ENCODE data around the genes OR7G3, ZNF177, RDH8, ICAM3 and TYK2.

GRCh38 chr19:8445352-8445939 is 671 bp downstream of the HNRNPM start:
- PRO-cap: no peak

- PRO-cap: no peak
Measured at GRCh38 chr19:8475343-8476662, 26.6 kb downstream of the PRAM1 start.

GRCh38 chr19:8526193-8527184 is 12.5 kb upstream of the ZNF414 start:
- PRO-cap: no peak

GRCh38 chr19:8592911-8593305 is 15.7 kb upstream of the MYO1F start:
- PRO-cap: no peak

DNA sequence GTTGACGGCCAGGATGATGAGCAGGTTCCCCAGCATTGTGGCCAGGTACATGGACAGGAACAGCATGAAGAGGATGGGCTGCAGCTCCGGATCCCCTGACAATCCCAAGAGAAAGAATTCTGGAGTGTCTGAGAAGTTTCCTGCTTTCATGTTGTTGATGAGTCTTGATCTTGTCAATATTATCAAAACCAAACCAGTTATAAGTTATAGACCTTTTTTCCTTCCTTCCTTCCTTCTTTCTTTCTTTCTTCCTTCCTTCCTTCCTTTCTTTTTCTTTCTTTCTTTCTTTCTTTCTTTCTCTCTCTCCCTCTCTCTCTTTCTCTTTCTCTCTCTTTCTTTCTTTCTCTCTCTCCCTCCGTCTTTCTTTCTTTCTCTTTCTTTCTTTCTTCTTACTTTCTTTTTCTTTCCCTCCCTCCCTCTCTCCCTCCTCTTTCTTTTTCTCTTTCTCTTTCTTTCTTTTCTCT is at the start of gene OR7G3:
OR7G3 (minus strand) TSS at position 150 of the 464 bp plus-strand sequence.
- PRO-cap: no peak

DNA sequence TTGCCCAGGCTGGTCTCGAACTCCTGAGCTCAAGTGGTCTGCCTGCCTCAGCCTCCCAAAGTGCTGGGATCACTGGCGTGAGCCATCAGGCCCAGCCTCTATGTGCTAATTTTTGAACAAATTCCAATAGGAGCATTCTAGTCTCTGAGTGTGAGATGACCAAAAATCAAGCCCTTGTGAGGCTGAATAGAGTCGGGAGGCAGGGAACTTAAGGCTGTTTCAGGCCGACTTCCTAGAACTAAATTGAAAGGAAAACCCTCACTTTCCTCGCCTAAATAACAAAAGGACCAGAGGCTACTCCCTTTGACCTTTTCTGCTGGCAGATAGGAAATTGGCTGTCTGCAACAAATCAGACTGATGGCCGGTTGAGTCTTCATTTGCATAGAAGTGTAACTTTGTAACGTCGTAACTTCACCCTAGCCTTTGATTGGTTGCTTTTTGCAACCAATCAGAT is 720 bp upstream of the ZNF559 start:
- PRO-cap: bidirectional peak, plus-strand start outside the sequence, minus-strand start at position 325 of the sequence

GRCh38 chr19:9362854-9363475 is at the start of gene ZNF177:
TSS of gene ZNF177 (plus strand) at chr19:9363013.
- PRO-cap: no peak

GRCh38 chr19:9423119-9423497 is 12.3 kb downstream of the ZNF266 start:
- PRO-cap: no peak

DNA sequence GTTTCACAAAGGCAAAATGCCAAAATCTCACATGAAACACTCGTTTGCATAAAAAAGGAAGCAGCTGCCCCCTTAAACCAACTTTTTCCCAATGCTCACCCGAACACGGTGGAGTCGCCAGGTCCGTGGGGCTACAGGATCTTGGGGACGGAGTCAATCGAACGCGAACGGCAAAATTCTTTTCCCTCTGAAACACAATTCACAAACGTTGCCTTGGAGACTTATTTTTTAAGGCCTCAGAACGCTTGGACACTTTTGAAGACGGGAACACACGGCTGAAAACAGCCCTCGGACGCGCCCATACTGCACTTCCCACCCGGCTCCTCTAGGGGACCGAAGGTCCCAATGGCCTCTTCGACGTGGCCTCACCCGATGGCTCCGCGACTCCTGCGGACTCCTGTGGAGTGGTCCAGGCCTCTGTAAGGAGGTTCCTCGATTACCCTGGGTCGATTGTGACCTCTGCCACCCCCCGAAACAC is 348 bp downstream of the ZNF560 start:
- PRO-cap: no peak

DNA sequence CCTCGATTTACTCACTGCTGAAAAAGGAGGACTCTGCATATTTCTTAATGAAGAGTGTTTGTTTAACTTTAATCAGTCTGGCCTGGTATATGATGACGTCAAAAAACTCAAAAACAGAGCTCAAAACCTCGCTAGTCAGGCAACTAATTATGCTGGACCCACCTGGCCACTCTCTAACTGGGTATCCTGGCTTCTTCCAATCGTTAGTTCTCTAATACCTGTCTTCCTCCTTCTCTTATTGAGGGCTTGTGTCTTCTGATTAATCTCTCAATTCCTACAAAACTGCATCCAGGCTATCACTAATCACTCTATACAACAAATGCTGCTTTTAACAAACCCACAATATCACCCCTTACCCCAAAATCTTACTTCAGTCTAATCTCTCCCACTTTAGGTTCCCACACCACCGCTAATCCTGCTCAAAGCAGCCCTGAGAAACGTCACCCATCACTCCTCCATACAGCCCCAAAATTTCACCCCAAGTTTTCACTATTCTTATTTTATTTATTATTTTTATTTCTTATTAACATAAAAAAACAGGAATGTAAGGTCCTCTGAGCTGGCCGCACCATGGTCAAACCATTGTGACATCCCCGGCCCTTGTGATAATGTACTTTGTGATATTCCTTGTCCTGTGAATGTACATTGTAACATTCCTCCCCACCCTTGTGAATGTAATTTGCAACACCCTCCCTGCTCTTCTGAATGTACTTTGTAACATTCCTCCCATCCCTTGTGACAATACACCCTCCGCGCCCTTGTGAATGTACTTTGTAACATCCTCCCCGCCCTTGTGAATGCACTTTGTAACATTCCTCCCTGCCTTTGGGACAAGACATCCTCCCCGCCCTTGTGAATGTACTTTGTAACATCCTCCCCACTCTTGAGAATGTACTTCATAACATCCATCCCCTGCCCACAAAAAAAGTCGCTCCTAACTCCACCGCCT is 17.4 kb downstream of the ZNF846 start:
- PRO-cap: no peak

DNA sequence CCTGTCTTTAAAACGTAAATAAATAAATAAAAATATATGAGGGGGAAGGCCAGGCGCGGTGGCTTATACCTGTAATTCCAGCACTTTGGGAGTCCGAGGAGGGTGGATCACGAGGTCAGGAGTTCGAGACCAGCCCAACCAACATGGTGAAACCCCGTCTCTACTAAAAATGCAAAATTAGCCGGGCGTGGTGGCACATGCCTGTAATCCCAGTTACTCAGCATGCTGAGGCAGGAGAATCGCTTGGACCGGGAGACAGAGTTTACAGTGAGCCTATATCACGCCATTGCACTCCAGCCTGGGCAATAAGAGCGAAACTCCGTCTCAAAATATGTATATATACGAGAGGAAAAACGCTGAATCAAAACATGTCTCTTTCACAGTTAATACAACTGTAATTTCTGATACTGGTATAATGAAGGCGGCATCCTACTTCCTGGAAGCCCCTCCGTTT is 903 bp downstream of the ZNF846 start:
- PRO-cap: no peak

DNA sequence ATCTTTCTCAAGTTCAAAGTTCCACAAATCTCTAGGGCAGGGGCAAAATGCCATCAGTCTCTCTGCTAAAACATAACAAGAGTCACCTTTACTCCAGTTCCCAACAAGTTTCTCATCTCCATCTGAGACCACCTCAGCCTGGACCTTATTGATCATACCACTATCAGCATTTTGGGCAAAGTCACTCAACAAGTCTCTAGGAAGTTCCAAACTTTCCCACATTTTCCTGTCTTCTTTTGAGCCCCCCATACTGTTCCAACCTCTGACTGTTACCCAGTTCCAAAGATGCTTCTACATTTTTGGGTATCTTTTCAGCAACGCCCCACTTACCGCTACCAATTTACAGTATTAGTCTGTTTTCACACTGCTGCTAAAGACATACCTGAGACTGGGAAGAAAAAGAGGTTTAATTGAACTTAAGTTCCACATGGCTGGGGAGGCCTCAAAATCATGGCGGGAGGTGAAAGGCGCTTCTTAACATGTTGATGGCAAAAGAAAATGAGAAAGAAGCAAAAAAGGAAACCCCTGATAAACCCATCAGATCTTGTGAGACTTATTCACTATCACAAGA is 2.3 kb downstream of the FBXL12 start:
- PRO-cap: no peak

DNA sequence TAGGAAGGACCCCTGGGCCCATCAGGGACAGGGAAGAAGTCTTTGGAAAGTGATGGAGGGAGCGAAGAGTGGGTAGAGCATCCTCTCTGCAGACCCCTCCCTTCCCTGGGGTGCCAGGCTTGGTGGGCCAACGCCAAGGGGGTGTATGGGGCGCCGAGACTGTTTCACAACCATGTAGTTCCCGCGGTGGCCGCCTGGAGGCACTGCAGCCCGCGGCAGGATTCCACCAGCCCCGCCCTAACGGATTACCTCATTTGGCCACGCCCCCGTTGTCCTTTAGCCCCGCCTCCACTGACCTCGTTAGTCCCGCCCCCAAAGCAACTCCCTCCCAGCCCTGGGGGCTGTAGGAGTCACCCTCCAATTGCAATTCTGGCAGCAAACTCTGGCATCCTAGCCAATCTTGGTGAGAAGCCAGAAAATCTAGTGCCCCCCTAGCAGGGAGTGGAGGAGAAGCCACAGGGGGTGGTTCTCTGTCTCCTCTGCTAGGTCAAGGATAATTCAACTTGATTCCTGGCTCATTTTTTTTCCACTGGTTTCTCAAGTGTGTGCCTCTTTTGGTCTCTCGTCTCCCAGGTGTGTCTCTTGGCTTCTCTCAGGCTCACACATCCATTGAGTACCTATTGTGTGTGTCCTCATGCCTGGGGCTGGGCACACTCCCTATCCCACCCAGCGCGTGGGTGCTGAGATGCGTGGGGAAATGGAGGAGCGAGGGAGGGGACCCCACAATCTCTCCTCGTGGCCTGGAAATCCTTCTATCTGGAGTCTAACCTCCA is 2.1 kb downstream of the OLFM2 start:
- PRO-cap: no peak

DNA sequence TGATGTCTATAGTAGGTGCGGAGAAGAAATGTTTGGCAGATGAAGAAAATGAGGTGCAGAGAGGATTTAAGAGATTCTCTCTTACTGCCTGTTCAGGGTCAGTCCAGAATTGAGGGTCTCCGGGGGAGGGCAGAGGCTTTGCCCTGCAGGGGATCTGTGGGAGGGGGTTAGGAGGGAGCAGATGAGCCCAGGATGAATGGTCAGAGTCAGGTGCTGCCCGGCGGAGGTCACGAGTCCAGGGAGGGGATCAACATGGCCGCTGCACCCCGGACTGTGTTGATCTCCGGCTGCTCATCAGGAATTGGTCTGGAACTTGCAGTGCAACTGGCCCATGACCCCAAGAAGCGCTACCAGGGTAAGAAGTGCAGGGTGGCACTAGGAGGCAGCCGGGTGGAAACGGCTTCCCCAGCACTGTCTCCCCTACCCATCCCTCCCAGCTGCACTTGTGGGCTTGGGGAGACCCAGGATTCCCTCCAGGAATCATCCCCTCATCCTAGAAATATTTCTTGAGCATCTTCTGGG is at the start of gene RDH8:
RDH8 (plus strand) TSS at position 238 of the 522 bp plus-strand sequence.
- PRO-cap: no peak

GRCh38 chr19:10135130-10135984 is 15.7 kb upstream of the EIF3G start:
- PRO-cap: no peak

- PRO-cap: no peak
Measured at GRCh38 chr19:10284683-10285084, 2.1 kb upstream of the ICAM4 start.

GRCh38 chr19:10327076-10327601 is 6.2 kb downstream of the RAVER1 start:
- PRO-cap: no peak

DNA sequence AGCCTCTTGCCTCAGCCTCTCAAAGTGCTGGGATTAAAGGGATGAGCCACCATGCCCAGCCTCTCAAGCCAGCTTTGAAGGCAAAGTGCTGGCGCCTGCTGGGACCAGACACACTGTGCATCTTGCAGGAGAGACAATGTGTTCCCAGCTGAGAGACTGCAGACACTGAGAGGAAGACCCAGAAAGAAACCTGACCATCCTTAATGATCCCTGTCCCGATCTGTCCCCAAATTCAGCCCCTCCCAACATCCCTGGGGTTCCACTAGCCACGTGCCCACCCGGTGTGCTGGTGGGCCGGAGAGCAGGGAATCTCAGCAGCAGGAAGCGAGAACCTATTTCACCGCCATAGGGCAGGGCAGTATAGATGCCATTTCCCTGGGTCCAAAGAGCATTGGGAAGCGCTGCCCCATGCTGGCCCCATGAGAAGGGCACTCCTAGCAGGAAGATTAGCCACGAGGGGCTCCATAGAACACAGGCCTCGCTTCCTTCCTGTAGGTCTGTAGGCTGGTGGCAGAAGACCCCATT is 1.0 kb downstream of the RAVER1 start:
- PRO-cap: no peak

DNA sequence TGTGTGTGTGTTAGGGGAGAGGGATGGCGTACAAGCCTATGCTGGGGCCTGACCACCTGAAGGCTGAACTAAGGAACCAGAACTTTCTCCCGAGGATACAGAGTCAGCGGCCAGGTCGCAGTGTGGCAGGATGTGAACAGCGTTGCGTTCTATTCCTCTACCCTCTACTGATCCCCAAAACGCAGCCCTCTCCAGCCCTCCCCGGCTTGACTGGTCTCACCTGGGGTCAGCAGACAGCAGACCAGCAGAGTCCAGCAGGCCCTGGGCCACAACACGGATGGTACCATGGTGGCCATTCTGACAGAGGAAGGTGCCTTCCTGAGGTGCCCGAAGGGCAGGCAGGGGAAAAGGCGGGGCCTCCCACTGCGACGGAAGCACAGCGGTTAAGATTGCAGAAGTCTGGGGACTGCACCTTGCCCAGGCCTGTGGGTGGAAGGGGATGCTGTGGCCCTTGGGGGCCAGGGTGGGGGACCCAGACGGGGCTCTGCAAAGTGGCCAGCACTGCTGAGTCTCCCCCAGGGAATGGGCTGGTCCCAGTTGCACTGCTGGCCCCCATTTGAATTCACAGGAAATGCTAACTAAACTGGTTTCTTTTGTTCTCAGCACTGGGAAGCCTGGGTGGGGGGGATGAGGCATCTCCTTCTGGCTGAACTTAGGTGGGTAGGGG is at the start of gene ICAM3:
ICAM3 (minus strand) TSS at position 306 of the 667 bp plus-strand sequence.
- PRO-cap: no peak

- PRO-cap: bidirectional peak, plus-strand start at chr19:10380861, minus-strand start at chr19:10380507
Measured at GRCh38 chr19:10380163-10381431, at the start of gene TYK2. TSS of gene TYK2 (minus strand) at chr19:10380572.